ENCODE measurements around the genes ABCA3, CCNF and SRRM2.

DNA sequence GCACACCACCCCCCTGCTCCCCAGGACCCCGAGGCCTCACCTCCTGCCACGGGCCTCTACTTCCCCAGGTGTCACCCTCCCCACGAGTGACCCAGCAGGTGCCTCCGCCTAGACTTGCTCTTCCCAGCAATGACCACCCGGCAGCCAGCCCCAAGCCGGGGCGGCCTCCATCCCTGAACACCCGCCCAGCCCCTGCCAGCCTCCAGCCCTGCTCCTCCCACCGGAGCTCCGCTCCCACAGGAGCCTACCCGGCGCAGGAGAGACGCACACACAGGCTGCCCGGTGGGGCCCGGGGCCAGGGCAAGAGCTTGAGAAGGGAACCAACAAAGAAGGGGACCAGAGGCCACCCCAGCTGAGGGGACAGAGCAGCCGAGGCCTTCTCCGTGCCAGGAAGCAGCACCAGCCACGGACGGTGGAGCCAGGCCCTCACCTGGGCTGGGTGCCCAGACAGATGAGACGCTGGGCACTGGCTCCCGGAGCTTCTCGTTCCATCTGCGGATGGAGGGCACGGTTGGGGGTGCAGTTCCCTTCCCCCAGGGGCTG lies 13.9 kb downstream of the PKD1 start:
- PRO-cap, result unidirectional peak, plus-strand start at position 429 of the sequence
- RAMPAGE, long total RNA, 2 experiments, result no peak in any of the 2 experiments

- PRO-cap, result no peak
- RAMPAGE, long total RNA, 2 experiments, result no peak in any of the 2 experiments
Observed at GRCh38 chr16:2127603-2128011, 8.1 kb downstream of the PKD1 start.

GRCh38 chr16:2147895-2148347 lies 504 bp upstream of the RAB26 start:
- PRO-cap, result bidirectional peak, plus-strand start at chr16:2148230, minus-strand start at chr16:2148114
- RAMPAGE, long total RNA, 2 experiments, result no peak in any of the 2 experiments

DNA sequence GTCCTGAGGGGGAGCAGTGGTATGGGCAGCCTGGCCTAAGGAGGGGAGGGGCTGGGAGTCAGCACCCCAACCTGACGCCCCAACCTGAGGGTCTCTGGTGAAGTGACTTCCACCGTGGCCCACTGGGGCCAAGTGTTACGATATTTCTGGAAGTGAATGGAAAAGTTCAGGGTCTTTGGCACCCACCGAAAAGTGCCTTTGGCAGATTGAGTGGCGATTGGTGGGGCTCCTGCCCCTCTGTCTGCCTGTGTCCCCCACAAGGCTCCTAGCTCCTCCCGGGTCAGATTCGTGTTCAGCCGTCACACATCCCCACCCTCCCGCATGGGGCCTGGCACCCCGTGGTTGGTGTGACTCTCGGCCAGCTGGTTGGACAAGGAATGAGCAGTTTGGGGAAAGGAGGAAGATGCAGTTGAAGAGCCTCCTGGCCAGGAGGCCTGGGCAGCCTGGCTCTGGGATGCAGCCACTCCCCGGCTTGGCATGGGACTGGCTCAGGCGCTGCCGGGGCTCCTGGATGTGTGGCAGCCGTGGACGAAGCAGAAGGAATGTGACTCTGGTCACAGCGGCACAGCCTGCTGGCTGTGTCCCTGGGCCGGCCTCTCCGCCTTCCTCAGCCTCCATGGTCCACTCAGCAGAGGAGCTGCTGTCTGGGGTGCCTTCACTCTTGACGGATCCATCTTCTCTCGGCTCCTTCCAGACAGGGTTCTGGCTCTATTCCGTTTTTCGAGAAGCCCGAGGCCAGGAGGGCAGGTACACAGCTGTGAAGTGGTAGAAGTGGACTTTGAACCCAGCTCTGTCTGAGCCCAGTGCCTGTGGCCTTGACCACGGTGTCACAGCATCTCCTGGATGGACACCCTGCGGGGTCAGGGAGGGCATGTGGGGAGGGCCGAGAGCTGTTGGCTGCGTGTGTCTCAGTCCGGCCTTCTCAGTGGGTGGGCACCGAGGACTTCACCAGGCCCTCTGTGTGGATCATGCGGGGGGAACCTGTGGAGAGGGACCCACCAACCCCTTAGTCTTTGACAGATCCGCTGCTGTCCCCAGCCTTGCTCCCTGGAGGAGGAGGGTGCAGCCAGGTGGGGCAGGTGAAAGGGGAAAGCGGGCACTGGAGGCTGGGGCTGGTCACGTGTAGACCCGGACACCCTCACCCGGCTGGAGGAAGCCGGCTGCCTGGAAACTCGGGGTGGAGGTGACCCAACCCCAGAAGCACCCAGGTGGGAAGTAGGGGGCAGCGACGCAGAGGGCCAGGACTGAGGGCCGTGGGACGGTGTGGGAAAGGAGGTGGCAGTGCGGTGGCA lies 2.1 kb downstream of the TRAF7 start:
- PRO-cap, result no peak
- RAMPAGE, long total RNA, 2 experiments, result no peak in any of the 2 experiments

DNA sequence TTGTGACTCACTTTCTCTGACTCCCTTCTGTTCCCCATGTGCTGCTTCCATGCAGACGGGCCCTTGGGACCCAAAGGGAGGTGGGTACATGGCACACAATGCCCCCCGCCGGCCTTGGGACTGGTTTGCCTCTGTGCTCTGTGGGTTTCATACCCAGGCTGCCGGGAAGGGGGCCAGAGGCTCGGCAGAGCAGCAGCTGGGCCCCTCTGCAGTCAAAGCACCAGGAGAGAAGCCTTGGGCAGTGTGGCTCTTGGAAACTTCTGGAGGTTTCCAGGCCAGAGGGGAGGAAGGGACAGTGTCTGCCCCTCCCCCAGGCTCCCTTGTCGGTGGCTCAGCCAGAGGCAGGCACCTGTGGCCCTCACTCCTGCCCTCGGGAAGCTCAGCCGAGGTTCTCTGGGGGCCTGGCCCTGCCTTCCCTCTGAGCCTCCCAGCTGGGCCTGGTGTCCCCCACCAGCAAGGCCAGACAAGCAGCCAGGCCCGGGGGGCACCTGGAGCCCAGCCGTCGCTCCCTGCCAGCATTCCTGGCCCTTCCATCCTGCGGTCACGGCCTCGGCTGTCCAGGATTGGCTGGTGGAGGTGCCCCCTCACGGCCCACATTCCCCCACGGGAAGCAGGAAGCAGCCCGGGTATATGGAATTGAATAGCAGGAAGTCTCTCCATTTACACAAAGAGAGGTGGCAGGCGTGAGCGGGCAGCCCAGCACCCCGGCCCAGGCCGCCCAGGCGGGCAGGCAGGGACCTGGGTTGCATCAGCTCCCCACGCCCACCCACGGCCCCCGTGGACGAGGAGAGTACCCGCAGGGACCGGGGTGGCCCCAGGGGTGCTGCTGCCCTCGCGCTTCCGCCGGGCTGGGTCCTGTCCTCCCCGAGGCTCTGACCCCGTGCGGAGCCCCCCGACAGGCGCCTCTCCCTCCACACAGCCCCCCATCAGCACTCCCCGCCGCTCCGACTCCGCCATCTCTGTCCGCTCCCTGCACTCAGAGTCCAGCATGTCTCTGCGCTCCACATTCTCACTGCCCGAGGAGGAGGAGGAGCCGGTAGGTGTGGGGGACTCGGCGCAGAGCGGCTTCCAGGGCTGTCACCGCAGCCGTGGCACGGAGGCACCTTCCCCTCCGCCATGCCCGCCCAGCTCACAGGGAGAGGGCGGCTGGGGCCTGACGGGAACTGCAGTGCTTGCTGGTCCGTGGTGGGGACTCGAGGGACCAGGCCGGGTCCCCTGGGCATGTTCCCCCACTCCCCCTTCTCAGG lies 14.5 kb downstream of the TRAF7 start:
- PRO-cap, result bidirectional peak, plus-strand start at position 659 of the sequence, minus-strand start at position 537 of the sequence
- RAMPAGE, long total RNA, 2 experiments, result no peak in any of the 2 experiments

GRCh38 chr16:2176454-2177116 lies 19.8 kb downstream of the CASKIN1 start:
- PRO-cap, result no peak
- RAMPAGE, long total RNA, 2 experiments, result no peak in any of the 2 experiments

DNA sequence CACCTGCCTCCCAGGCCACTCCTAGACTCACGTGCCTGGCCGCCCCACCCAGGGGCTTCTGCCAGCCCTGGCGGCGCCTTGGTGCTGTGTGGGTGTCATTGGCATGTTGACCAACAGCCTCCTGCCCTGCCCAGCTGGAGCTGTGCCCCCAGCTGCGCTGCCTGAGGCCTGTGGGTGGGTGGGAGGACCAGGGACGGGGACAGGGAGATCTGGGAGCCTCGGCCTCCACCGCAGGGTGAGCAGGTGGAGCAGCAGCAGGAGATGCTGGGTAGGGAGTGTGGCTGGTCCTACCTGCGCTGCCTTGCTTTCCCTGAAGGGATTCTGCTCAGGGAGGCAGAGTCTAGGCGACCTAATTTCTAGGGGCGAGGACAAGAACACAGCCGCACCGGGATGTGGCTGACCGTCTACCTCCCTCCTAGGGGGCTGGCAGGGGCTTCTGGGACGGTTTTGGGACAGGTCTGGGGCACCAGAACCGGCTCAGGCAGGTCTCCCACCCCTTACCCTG lies 379 bp upstream of the DNASE1L2 start:
- PRO-cap, result no peak
- RAMPAGE, long total RNA, 2 experiments, result no peak in any of the 2 experiments

DNA sequence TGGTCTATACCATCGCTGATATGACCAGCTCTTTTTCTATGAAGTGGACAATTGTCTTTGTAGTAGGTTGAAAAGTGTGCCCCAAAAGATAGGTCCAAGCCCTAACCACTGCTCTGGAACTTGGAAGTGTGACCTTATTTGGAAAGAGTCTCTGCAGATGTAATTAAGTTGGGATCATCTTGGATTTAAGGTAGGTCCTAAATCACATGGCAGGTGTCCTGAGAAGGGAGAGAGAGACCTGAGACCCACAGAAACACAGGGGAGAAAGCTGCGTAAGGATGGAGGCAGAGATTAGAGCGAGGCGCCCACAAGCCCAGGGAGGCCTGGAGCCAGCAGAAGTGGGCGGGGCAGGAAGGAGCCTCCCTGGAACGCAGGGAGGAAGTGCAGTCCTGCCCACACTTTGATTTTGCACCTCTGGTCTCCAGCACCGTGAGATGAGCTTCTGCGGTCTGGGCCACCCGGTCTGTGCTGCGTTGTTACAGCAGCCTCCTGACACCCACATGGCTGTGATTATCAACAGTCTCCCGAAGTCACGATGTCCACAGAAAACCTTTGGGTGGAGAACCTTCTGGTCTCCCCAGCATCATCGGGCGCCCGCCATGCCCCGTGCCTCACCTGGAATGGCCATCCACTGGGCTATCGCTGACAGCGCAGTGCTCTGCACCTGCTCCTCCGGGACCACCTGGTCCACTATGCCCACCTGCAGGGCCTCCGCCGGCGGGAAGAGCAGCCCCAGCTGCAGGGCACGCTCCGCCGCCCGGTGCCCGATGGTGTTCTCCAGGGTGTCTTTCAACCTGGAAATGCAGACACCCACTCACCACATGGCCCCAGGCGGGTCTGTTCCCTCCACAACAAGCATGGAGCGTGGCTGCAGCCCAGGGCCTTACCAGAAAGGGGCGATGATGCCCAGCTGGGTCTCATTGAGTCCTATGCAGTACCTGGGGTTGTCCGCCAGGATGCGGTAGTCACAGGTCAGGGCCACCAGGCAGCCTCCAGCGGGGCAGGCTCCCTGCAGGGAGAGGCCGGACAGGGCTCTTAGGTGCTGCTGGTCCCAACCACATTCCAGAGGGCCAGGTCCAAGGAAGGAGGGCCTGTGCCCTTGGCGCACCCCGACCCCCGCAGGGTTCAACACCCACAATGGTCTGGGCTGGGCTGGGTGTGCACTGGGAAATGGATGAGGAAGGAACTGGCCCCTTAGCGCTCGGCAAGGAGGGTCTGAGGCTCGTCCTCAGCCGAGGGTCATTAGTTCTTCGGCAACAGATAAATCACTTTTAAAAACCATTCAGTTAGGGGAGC lies 6.6 kb downstream of the DNASE1L2 start:
- PRO-cap, result no peak
- RAMPAGE, long total RNA, 2 experiments, result no peak in any of the 2 experiments

GRCh38 chr16:2244295-2244671 lies 7.1 kb downstream of the ECI1 start:
- PRO-cap, result no peak
- RAMPAGE, long total RNA, 2 experiments, result no peak in any of the 2 experiments

DNA sequence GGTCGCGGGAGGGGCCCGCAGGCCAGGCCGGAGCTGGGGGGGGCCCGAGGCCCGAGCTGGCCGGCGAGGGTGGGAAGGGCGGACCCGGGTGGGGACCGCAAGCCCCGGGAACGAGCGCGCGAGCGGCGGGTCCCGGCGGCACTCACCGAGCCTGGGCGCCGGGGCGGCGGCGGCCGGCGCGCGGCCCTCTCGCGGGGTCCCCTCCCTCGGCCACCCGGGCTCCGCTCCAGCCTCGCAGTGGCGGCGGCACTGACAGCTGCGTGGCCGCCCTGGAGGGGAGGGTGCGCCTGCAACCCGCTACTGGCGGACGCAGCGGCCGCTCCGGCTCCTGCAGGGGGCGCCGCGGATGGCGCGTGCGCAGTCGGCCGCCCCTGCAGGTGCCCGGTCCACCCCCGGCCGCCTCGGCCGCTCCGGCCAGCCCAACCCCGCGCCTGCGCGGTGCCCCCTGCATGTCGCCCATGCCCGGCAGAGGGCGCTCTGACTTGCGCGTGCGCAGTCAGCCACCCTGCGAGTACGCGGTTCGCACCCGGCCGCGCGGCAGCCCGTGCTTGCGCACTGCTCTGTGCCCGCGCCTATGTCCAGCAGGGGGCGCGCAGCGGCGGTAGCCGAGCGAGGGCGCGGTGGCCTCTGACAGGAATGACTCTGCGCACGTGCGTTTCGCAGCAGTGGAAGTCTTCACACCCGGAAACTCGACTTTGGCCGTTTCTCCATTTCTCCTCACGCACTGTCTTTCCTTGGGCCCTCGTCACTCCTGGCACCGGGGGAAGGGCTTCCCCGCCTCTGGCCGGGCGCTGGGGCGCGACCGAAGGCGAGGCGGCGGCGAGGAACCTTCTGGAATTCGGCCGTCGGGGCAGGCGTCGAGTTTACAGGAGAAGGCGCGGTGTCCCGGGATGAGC lies at the start of gene ABCA3:
Gene ABCA3 (minus strand): TSS at position 302 of the 896 bp plus-strand sequence.
- PRO-cap, result bidirectional peak, plus-strand start at position 608 of the sequence, minus-strand start at position 302 of the sequence
- RAMPAGE, long total RNA, 2 experiments, result start-site peak on the plus strand in 2 of 2 experiments, centred at positions 498 to 635 of the sequence, 5 to 24 reads per replicate

DNA sequence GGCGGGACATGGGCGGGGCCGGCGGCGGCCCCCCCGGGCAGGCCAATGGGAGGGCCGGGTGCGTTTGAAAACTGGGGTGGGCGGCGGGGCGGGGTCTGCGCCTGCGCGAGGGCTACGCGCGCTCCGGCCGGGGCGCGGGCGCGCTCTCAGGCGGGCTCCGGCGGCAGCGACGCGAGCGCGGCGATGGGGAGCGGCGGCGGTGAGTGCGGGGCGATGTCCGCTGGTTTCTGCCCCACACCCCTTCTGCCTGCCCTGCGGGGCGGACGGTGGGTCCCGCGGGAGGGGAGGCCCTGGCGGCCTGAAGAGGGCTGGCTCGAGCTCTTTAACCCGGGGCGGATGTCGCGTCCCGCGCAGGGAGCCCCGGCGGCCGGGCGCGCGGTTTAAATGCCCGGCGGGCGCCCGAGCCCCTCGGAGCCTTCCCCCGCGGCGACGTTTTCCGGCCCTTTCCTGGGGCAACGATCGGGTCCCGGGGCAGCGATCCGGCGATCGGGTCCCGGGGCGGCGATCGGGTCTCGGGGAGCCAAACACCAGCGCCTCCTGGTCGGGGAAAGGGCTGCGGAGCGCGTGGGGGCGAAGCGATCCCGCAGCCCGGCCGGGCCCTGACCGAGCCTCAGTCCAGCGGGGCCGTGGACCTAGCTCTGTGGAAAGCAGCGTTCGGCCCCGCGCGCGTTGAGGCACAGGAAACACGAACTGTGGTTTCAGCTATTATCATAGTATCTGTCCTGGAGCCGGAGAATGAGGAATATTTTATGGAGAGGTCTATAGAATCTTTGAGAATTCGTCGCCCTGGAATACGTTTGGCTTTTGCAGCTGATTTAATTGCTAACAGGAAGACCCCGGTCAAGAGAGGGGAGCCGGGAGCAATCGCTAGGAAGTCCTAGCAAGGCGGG lies at the start of gene CCNF:
Gene CCNF (plus strand): TSS at position 149 of the 890 bp plus-strand sequence.
- PRO-cap, result bidirectional peak, plus-strand start at position 166 of the sequence, minus-strand start outside the sequence
- RAMPAGE, long total RNA, 2 experiments, result no peak in any of the 2 experiments

DNA sequence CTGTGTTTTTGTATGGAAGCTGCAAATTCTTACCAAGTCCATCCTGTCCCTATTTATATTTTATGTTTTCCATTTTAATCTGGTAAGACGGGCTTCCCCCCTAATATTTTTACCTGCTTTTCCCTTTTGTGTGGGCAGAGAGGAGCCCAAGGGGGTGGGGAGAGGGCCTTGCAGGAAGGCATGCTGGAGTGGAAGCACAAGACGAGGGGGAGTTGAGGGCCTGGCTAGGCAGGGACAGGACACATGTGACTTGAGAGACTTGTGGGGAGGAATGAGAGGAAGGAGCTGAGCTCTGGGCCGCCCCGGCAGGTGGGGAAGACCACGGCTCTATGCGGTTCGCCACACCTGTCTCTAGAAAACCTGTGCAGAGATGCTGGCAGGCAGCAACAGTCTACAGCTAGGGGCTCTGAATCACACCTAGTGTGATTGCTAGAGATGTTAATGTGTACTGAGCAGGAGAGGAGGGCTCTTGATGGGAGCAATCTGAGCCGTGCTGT lies 50.1 kb downstream of the PDPK1 start:
- PRO-cap, result no peak
- RAMPAGE, long total RNA, 2 experiments, result no peak in any of the 2 experiments

- PRO-cap, result no peak
- RAMPAGE, long total RNA, 2 experiments, result no peak in any of the 2 experiments
Observed at GRCh38 chr16:2719229-2719745, 737 bp downstream of the PRSS27 start.

GRCh38 chr16:2752137-2753239 lies at the start of gene SRRM2:
Gene SRRM2, plus strand, starts transcription at chr16:2752638.
- PRO-cap, result bidirectional peak, plus-strand start at chr16:2752357, minus-strand start at chr16:2752265; bidirectional peak, plus-strand start at chr16:2752684, minus-strand start at chr16:2752605; bidirectional peak, plus-strand start at chr16:2753059, minus-strand start at chr16:2752963
- RAMPAGE, long total RNA, 2 experiments, result start-site peak on the plus strand in 1 of 2 experiments, at chr16:2752820-2752836 at its widest, 21 reads per replicate

- PRO-cap, result no peak
- RAMPAGE, long total RNA, 2 experiments, result no peak in any of the 2 experiments
Observed at GRCh38 chr16:2753240-2753556, 760 bp downstream of the SRRM2 start.

DNA sequence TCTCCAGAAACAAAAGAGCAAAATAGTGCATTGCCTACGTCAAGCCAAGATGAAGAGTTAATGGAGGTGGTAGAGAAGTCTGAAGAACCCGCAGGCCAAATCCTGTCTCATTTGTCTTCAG lies 11.6 kb downstream of the SRRM2 start:
- PRO-cap, result no peak
- RAMPAGE, long total RNA, 2 experiments, result no peak in any of the 2 experiments

DNA sequence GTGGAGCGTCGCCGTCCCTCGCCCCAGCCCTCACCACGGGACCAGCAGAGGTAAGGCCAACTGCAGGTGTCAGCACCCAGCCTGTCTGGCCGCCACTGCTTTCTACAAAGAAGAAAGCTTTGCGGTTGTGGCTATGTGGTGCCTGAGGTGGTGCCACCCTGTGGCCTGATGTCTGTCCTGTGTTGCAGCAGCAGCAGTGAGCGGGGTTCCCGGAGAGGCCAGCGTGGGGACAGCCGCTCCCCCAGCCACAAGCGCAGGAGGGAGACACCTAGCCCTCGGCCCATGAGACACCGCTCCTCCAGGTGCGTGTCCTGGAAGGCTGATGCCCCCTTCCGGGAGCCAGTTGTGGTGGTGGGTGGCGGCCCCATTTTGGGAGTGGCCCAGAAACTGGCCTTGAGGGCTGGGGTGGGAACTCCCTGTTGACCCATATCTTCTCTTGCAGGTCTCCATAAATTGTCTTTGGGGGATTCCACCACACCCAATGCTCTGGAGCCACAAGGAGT lies 6.6 kb downstream of the ELOB start:
- PRO-cap, result no peak
- RAMPAGE, long total RNA, 2 experiments, result no peak in any of the 2 experiments

DNA sequence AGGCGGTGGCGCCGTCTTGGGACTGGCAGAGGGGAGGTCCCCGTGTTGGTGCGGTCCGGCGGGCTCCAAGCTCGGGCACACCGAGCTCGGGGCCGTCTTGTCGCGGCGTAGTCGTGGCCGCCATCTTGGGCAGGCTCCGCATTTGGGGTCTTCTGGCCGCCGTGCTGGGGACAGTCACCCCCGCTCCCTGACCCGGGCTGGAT lies 278 bp upstream of the ELOB start:
- PRO-cap, result no peak
- RAMPAGE, long total RNA, 2 experiments, result no peak in any of the 2 experiments

DNA sequence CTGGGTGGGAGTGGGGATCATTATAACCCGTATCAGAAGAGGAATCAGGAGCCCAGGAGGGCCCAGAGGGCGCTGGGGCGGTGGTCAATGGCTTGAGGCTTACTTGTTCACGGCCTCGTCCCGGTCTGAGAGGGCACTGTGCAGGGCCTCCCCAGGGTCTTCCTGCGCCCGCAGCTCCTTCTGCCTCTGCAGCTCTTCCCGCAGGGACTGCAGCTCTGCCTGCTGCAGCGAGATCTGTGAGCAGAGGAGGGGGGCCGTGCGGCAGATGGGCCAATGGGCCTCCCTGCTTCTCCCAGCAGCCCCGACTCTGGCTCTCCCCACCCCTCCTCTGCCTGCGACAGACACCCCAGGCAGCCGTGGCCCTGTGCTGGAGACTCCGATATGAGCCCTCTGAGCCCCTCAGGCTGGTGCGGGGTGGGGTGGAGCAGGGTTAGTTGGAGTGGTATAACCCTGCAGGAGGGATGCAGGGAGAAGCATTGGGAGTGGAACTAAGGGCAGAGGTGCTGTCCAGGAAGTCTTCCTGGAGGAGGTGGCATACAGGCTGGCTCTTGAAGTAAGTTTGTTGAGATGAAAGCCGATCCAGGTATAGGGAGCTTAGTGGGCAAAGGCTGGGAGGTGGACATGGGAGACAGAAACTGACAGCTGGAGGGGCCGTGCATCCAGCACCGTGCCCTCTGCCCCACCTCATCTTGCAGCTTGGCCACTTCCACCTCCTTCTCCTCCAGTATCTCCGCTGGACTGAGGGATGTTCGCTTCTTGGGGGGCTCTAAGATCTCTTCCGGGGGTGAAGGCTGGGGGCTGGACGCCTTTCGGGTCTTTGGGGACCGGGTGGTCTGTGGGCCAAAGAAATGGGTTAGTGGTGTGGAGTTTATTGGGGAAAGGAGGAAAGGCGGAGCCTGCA lies 5.0 kb downstream of the THOC6 start:
- PRO-cap, result no peak
- RAMPAGE, long total RNA, 2 experiments, result no peak in any of the 2 experiments

DNA sequence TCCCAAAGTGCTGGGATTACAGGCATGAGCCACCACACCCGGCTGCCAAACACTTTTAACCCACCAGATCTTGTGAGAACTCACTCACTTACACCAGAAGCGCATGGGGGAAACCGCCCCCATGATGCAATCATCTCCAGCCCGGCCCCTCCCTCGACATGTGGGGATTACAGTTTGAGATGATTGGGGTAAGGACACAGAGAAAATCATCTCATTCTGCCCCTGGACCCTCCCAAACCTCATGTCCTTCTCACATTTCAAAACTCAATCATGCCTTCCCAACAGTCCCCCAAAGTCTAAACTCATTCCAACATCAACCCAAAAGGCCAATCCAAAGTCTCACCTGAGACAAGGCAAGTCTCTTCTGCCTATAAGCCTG lies 4.6 kb downstream of the IL32 start:
- PRO-cap, result no peak
- RAMPAGE, long total RNA, 2 experiments, result no peak in any of the 2 experiments

Measured in right atrium auricular region (tissue), 2 donors.